Kidney (tissue), 2 donors: ENCODE results near the gene SERTM1.

GRCh38 chr13:32150312-32150599 lies 118.7 kb downstream of the FRY start:
- PRO-cap, result no peak
- RRBS, result no CpG with 5 or more reads among the region's 1 CpG

DNA sequence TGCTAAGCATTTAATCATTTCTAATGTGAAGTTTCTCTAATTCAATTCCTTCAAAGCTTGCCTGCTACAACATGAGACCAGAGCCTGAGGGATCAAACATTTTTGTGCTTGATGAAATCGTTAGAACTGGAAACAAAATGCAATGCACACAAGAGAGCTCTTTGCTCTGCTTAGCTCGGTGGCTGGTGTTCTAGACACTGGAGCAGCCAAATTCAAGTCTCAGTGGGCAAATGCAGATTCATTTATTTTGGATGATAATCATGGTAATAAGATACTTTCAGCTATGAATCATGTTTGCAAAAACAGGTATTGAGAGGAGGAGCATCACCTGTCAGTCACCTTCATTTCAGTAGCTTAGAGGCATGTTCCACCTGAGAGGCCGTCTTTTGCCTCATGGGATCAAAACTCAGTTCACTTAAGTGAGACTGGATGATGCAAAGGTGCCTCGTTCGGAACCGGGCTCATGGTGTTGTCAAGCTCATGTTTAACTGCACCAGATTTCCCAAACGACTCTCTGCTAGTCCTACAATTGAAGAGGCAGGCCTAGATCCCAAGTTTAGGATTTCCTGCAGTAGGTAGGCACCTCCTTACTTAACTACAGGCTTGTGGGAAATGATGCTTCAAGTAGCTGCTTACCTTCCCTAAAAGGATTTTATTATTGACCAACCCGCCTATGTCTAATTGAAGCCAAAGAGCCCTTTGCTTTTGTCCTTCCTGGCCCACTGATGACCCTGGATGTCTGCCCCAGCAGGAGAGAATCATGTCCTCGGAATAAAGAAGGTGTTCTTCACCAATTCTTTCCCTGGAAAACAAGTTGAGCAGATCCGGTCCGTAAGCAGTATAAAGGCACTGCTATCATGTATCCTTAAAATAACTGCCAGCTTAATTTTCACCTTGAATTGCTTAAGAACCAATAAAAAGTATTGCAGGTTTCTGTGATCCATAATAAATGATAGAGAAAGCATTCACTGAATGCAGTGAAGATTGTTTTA lies 60.1 kb downstream of the ZAR1L start:
- PRO-cap, result no peak
- RRBS, result no CpG with 5 or more reads among the region's 11 CpGs

GRCh38 chr13:32264440-32264941 lies 50.7 kb downstream of the ZAR1L start:
- PRO-cap, result unidirectional peak, plus-strand start at chr13:32264673
- RRBS, result no CpG with 5 or more reads among the region's 3 CpGs

DNA sequence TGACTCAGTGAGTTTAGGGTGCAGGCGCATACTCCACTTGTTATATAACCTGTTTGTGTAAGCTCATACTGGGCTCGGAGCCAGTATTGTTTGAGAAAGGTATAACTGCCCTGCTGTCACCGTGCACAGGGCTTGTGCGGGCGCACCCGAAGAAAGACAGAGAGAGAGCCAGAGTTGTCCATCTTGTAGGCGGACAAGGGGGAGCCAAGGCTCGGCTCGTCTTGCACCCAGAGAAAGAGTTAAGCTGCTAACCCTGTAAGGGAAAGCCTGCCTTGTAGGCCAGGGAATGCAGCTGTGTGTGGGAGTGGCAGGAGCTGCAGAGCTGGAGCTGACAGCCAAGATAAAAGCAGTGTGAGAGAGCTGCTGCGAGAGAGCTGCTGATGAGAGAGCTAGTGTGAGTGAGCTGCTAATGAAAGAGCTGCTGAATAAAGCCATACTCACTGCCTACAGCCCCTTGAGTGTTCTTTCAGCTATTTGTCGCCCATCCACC lies 43.5 kb upstream of the N4BP2L1 start:
- PRO-cap, result no peak
- RRBS, result no CpG with 5 or more reads among the region's 11 CpGs

DNA sequence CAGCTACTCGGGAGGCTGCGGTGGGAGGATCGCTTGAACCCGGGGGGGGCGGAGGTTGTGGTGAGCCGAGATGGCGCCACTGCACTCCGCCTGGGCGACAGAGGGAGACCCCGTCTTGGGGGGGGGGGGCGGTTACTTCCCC lies 770 bp downstream of the N4BP2L2 start:
- PRO-cap, result no peak
- RRBS, result no CpG with 5 or more reads among the region's 11 CpGs

DNA sequence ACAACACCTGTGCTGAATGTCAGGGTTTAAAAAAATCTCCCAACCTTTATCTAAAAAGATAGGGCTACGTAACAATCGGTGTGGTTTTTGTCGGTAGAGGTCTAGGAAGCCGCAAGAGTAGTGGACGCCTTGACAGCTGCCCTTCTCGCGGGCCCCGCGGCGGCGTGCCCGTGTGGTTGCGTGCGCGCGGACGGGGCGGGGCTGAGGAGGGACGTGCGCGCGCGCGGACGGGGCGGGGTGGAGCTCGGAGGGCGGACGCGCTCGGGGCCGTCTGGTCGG lies 232 bp upstream of the PDS5B start:
- PRO-cap, result bidirectional peak, plus-strand start outside the sequence, minus-strand start at position 156 of the sequence
- RRBS, result no CpG with 5 or more reads among the region's 33 CpGs

GRCh38 chr13:33197264-33198097 lies 88.1 kb downstream of the STARD13 start:
- PRO-cap, result no peak
- RRBS, result no CpG with 5 or more reads among the region's 19 CpGs

DNA sequence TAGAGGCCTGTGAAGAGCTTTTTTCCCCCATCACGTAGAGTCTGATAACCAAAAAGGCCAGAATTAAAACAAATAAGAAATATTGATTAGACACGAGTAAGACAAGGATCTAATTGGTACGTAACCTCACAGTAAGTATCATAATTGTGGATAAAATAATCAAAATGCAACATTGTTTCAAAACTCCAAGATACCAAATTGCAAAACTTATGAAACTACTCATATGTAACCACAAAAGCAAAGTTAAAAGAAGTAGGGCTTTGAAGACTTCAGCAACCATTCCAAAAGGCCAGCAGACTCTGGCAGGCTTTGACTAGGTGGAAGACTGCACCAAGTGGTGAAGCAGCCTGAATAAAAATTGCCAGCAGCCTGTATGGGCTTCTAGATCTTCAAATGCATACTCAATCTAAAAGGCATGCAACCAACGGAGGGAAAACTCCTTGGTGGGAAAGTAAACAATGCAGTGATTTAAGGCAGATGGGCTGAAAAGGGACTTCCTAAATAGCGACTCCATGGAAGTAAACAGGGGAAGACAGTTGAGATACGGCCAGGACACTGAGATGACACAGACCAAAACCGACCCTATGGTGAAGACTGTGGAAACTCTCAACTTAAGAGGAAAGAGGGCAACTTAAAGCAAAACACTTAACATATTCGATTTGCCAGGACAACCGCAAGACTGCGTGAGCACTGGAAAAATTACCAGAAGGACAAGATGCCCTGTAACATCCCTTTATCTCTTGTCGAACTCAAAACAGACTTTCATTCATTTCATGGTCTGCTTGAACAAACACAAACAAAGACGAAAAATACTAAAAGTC lies 56.6 kb downstream of the STARD13 start:
- PRO-cap, result no peak
- RRBS, result no CpG with 5 or more reads among the region's 12 CpGs

GRCh38 chr13:33234429-33234952 lies 51.1 kb downstream of the STARD13 start:
- PRO-cap, result no peak
- RRBS, result no CpG with 5 or more reads among the region's 2 CpGs

GRCh38 chr13:33235135-33235759 lies 50.3 kb downstream of the STARD13 start:
- PRO-cap, result no peak
- RRBS, result no CpG with 5 or more reads among the region's 2 CpGs

DNA sequence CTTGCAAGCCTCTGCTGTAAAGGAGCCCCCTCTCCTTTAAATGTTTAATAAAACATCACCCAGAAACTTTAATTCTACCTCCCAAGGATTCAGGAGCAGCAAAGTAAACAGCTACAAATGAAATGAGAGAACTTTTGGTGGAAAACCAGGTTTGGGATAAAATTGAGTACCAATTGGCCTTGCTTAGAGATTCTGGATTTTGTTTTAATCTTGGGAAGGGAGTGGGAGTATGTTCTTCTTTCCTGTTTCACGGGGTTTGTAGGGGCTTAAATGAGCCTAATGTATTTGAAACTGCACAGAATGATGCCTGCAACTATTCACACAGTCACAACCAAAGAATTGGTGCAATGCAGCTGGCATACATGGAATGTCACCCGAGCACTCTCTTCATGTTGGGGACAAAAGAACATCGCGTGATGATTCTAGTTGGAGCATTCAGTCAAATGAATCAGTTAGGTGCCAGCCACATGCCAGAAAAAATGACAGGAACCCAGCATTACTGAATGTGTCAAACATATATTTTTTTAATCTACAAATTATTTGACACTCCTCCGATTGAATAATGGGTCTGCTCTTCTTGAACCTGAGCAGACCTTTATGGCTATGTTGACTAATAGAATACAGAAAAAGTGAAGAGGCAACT lies 22.1 kb downstream of the STARD13 start:
- PRO-cap, result no peak
- RRBS, result no CpG with 5 or more reads among the region's 5 CpGs

DNA sequence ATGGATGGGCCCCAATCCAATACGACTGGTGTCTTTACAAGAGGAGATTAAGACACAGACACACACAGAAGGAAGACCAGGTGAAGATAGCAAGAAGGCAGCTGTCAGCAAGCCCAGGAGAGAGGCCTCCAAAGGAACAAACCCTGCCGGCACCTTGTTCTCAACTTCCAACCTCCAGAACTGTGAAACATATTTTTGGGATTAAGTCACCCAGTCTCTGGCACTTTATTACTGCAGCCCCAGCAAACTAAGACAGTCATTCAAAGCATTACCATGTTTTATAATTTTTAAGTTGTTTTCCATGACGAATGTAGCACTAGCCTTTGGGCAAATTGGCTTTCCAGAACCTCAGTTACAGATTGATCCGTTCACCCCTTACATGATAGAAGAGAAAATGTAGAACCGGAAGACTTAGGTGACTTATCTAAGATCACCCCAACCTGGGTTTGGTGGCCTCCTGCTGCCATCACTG lies 11.2 kb downstream of the STARD13 start:
- PRO-cap, result no peak
- RRBS, result no CpG with 5 or more reads among the region's 5 CpGs

DNA sequence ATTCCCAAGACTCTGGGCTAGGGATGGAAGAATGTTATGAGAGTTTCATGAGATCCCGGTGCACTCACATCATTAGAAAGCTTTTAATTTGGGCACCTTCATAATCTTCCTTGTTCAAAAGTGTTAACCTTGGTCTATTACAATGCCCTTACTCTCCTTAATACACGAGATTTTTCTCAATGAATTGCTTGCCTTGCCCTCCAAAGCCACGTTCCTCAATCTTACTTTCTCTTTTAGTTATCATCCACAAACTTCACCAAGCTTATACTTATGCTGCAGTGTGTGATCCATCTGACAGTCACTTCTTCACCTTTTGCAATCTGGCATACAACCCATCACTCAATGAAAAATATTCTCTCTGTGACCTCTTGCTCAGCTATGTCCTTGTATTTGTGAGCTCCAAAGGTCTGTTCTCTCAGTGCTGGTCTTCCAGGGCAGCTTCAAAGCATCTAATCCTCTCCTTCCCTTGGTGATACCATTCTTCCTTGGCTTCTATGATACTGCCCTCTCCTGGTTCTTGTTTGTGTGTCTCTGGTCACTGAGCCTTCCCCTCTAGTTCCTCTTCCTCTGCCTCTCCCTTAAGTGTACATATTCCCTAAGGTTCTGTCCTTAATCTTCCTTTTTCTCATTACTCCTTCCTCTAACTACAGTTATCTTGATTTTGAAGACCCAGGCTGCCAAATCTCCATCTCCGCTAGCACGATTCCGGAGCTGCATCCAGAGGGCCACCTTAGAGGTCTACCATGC lies 202.2 kb upstream of the STARD13 start:
- PRO-cap, result no peak
- RRBS, result no CpG with 5 or more reads among the region's 6 CpGs

DNA sequence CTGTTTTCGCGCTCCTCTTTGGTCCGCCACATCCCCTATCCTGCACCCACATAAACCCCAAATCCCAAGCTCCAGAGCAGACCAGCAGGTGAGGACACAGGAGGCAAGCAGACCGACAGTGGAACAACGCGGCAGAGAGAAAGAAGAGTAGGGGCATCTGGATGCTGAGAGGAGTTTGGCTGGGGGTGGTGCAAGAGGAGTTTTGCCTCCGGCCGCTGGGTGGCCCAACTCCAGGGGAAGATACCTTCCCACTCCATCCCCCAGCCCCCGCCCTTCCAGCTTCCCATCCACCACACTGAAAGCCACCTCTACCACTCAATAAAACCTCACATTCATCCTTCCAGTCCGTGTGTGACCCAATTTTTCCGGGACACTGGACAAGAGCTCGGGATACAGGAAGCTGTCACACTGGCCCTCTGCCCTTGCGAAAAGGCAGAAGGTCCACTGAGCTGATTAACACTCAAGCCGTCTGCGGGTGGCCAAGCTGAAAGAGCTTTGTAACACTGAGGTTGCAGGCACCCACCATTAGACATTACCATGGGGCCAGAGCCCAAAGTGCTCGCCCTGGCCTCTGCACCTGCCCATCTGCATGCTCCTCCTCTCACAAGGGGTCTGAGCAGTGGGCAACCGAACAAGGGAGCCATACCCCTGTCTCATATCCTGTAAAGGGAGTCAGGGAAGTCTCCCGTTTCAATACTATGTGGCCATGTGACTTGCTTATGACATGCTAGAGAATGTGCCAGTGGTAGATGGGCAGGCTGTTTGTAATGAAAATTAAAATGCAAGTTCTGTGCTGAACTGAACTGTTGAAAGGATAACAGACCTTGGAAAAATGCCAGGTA lies 205.0 kb upstream of the STARD13 start:
- PRO-cap, result no peak
- RRBS, result no CpG with 5 or more reads among the region's 18 CpGs

DNA sequence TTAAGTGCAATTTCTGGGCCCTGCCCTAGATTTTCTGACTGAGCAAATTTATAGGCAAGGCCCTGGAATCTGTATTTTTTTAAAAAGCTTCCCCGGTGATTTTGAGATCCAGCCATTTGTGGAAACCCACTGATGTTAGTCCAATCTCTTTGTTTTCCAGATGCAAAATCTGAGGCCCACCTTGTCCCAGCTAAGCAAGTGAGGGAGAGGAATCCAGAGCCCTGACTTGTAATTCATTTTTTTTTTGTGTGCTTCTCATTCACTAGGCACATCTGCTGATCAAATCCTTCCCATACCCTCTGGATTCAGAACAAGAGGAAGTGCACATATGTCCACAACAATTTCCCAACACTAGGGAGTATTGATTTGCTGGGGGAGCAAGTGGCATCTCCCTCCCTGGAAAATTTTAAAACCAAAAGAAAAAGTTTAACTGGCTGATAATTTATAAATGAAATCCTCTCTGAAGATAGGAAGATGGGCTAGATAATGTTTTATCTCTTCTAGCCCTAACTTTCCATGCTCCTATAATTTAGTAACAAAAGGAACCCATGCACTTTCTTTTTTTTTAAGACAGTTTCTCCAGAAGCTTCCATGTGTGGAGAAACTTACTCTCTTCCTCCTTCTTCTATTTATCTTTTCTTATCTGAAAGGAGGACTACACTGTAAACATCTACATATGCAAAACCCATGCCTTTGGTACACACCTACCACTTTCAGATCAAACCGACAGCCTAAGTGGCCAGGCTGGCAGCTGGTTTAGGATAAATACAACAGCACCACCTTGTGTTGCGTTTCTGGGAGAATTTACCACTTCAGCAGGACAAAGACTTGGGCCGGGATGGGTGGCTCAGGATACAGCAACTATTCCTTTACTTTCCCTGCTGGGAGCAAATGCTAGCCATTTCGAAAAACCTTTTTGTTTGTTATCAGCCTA lies 94.4 kb upstream of the RFC3 start:
- PRO-cap, result no peak
- RRBS, result no CpG with 5 or more reads among the region's 5 CpGs

- PRO-cap, result no peak
- RRBS, result no CpG with 5 or more reads among the region's 6 CpGs
These were observed 193.8 kb upstream of the MAB21L1 start for GRCh38 chr13:35670421-35670620.

- PRO-cap, result no peak
- RRBS, result no CpG with 5 or more reads among the region's 2 CpGs
These were observed 258.8 kb downstream of the DCLK1 start for GRCh38 chr13:35872343-35872830.

DNA sequence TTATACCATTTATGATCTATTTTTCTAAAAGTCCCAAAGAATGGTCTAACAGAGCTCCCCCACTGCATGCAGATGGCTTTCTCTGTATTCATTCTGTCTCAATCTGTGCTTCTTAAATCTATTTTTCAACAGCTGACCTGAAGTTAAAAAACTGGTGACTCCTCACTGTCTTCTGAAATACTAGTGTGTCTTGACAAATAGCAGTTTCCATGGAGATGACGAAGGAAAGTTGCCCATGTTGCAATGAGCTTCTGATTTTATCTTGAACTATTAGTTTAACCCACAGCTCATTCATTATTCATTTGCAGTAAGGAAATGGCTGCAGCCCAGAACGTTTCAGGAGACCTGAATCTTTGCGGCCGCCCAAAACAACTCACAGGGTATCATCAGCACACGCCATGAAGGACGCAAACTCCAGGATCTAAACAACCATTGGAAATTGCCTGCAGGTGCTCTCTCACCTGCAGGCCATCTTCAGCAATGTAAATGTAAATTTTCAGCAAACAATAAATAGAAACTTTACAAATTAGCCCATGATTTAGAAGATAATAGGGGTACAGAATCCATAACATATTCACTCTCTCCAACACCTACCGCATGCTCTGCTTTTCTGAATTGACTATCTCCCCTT lies 142.5 kb downstream of the DCLK1 start:
- PRO-cap, result no peak
- RRBS, result no CpG with 5 or more reads among the region's 7 CpGs

GRCh38 chr13:36345403-36346189 lies 598 bp downstream of the SPART start:
- PRO-cap, result bidirectional peak, plus-strand start at chr13:36345657, minus-strand start at chr13:36345561; bidirectional peak, plus-strand start at chr13:36346147, minus-strand start at chr13:36346088
- RRBS, result no CpG with 5 or more reads among the region's 47 CpGs

DNA sequence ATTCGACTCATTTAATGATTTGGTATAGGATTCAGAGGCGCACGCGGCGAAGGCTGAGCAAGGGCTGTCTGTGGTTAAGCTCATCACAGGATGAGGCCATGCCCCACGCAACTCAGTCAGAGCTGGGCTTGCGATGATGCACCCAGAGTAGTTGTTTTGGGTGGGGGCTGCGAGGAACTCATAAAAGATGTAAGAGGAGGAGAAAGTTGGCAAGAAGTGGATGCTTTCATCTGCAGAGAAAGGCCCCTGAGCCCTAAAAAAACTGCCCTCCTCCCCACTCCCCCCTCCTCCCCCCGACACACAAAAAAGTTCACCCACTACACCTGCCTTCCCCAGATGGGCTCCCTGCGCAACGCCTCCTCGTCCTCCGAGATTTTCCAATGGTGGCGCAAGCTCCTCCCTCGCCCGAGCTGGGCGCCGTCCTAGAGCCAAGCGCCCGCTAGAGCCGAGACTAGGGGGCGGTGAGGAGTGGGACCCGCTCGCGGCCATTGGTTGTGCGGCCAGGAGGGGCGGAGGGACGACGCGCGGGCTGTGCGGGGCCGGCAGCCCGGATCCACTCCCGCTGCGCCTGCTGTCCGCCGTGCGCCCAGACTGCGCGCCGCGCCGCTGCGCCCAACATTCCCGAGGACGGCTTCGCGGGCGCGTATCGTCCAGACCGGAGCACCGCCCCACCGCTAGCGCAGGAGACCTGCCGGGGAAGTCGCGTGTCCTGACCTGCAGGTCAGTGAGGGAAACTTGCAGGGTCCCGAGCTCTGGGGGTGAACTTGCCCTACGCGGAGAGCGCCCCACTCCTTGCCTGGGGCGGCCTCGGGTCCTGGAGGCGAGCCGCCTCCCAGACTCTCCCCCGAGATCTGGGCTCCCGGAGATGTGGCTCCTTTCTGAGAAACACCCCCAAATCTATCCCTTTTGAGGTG lies at the start of gene SERTM1:
Gene SERTM1 (plus strand): TSS at position 556 of the 914 bp plus-strand sequence.
- PRO-cap, result no peak
- RRBS, result 2% methylated on average over 22 of the region's 69 CpGs